SK-MEL-5 (cell line): ENCODE data around the genes TTC7B and GPR68.

DNA sequence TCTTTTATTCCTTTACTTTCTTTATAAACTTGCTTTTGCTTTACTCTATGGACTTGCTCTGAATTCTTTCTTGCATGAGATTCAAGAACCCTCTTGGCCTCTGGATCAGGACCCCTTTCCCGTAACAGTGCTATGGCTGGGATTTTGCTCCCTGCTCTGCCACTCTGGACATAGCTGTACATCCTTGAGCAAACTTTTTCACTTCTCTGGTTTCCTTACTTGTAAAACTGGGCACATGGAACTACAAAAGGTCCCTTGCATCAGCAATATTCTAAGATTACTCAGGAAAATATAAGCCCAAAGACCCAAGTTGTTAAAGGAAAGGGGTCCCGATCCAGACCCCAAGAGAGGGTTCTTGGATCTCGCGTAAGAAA, 124.6 kb upstream of the FOXN3 start:
RAMPAGE:
- cytosol, long total RNA: no peak
- long total RNA: no peak
- nucleus, long total RNA: no peak

GRCh38 chr14:89617427-89617875, 200.4 kb upstream of the FOXN3 start:
RAMPAGE:
- cytosol, long total RNA: no peak
- long total RNA: no peak
- nucleus, long total RNA: no peak

DNA sequence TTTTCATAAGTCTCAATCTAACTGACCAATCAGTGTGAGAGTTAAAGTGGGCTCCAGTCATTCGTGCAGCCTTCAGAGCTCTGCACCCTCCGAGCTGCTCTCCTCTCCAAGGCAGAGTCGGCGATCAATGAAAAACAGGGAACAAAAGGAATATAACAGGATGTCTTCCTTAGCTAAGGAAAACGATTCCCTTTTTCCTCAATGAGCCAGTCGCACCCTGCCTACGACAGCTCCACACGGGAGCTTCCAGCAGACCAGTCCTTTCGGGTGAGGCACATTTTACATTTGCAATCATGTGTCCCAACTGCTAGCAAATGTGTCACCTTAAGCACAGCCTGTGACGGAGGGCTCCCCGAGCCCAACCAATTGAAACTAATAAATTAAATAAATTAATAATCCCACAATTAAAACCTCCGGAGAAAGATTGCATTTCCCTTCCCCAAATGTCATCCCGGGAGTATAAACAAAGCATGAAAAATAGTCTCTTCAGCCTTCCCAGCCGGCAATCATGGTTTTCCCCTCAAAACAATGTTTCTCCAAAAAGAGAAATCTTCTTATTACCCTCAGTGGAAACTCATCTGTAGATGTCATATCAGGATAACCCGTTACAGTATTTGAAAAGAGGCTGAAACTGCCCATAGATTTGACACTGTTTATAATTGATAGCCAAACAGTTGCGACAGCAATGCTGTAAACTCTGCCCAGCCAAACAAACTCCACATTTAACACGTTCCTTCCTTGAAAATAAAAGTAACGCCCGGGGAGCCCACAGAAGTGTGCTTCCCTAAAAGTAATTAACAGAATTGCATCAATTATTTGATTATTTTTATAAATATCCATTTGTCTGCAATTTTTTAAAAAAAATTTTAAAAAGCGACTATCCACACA, 201.1 kb upstream of the FOXN3 start:
RAMPAGE:
- cytosol, long total RNA: no peak
- long total RNA: no peak
- nucleus, long total RNA: no peak

RAMPAGE:
- cytosol, long total RNA: no peak
- long total RNA: no peak
- nucleus, long total RNA: no peak
Observed at GRCh38 chr14:89773322-89773849, 181.1 kb downstream of the EFCAB11 start.

DNA sequence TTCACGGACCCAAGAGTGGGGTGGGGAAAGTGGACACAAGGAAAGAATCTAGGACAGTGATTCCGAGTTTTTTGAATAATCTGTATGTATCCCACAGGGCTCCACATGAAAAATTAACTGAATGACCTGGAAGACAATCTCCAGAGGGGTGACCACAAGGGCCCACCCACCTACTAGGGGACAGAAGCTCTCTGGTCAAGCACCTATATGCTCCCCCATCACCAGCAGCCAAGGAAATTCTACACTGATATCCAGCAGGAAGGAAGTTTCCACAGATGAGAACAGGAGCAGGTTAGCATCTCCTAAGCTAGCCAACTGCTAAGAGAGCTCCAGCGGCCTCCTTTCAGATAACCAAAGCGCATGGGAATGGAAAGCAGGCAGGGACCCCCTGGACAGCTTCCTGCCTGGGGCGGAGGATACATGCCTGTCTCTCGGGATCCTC, 35.9 kb downstream of the PSMC1 start:
RAMPAGE:
- cytosol, long total RNA: no peak
- long total RNA: no peak
- nucleus, long total RNA: no peak

DNA sequence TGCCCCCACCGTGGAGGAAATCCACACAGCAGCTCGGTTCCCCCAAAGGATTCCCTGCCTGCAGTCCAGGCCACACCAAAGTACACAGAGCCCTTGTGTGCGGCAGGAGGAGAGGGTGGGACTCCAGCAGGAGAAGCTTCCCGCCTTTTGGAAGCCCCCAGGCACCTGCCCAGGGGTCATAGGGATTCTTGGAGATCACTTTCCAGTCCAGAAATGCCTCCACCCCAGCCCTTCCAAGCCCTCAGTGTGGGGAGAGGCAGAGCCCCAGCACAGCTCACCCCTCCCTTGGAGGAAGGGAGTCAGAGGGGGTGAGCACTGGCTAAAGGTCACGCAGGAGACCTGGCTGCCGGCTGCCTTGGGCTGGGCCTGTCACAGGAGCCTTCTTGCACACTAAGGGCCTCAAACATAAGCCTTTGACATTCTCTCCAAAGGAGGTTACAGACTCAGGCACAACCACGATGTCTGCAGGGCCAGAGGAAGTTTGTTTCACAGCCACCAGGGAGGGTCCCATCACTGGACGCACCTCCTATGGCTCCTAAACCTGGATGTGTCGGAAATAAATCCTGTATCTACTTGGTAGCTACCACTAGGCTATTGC, 115.8 kb downstream of the CALM1 start:
RAMPAGE:
- cytosol, long total RNA: no peak
- long total RNA: no peak
- nucleus, long total RNA: no peak

DNA sequence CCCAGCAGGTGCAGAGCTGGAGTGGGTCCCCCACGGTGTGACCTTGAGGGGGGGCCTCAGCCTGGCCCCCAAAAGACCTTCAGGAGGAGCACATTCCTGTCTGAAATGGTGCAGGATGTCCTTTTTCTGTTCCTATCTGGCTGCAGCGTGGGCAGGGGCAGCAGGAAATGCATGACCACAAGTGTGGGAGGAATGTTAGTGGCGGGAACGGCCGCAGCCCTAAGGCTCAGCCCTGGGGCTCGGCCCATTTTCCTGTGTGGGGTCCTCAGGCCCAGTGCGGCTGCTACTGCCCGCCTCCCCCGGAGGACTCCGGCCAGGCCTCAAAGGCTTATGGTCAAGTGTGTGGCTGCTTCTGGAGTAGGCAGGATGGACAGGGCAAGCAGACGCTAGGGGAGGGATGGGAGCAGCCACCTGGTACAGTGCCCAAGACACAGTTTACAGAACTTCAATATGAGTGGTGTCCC, 137.3 kb downstream of the CALM1 start:
RAMPAGE:
- cytosol, long total RNA: no peak
- long total RNA: no peak
- nucleus, long total RNA: no peak

DNA sequence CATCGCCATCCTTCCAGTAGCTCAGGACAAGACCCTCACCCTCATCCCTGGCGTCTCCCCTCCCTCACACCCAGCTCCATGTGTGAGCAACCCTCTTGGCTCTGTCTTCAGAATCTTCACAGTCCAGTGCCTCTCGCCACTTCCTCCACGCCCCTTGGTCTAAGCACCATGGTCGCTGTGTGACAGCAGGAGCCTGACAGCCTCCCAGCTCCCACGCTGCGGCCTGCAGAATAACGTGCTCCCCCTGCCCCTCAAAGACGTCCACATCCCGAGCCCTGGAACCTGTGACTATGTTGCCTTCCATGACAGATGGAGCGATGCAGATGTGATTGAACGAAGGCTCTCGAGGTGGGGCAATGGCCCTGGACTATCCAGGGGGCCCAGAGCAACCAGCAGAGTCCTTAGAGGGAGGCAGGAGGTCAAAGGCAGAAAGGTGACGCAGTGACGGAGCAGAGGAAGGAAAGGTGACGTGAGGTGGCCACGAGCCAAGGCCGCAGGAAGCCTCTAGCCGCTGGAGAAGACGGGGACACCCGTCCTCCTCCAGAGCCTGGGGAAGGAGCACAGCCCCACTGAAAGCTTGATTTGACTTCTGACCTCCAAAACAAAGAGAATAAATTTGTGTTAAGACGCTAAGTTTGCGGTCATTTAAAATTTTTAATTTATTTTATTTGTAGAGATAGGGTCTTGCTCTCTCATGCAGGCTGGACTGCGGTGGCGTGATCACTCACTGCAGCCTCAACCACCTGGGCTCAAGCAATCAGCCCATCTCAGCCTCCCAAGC, 139.9 kb downstream of the CALM1 start:
RAMPAGE:
- cytosol, long total RNA: no peak
- long total RNA: no peak
- nucleus, long total RNA: no peak

GRCh38 chr14:90551291-90551830, 154.5 kb downstream of the CALM1 start:
RAMPAGE:
- cytosol, long total RNA: no peak
- long total RNA: no peak
- nucleus, long total RNA: no peak

DNA sequence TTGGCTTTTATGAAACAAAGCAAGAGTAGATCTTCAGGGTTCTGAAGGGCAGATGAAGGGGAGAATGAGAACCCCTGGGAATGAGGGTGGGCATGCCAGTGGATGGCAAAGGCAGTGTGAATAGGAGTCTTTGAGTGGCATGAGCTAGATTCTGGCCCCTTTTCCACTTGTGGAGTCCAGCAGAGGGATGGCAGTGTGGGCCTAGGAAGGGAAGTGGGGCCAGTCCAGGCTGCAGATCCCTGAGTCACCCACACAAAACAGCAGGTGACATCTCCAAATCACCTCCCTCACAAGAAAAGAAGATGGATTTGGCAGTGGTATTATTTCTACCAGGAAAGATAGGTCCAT, 151.4 kb downstream of the TTC7B start:
RAMPAGE:
- cytosol, long total RNA: no peak
- long total RNA: no peak
- nucleus, long total RNA: no peak

DNA sequence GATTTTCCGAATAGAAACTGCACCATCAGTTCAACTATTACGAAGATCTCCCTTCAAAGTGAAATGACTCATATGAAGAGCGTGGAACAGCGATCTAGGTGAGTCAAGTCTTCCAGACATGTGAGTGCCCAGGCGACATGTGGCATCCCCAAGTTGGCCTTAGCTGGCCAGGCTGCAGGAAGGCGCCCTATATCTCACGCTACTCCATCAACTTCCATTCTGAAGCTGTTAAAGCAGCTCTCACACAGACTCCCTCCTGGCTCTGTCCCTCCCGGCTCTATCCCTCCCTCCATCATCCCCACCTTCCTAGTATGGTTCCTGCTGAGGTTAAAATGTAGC, 94.3 kb downstream of the TTC7B start:
RAMPAGE:
- cytosol, long total RNA: no peak
- long total RNA: no peak
- nucleus, long total RNA: no peak

DNA sequence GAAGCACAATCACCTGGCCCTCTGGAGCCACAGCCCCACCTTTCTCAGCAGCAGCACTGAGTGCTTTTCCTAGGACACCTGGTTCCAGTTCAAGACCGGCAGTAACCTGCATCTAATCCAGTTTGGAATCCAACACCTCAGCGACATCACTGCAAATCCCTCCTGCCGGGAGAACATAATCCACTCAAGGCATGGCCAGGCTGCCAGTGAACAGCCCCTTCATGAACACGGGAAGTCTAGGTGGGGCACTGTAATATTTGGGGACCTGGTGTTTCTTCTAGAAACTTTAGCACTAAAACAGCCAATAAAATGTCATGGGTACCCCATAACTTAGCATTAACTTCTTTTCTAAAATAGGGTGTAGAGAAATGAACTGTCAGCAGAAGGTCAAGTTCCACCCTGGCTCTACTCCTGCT, 76.9 kb downstream of the TTC7B start:
RAMPAGE:
- cytosol, long total RNA: no peak
- long total RNA: no peak
- nucleus, long total RNA: no peak

GRCh38 chr14:90816079-90817076, at the start of gene TTC7B:
Gene TTC7B, minus strand, starts transcription at chr14:90816430.
RAMPAGE:
- cytosol, long total RNA: no peak
- long total RNA: no peak
- nucleus, long total RNA: no peak

DNA sequence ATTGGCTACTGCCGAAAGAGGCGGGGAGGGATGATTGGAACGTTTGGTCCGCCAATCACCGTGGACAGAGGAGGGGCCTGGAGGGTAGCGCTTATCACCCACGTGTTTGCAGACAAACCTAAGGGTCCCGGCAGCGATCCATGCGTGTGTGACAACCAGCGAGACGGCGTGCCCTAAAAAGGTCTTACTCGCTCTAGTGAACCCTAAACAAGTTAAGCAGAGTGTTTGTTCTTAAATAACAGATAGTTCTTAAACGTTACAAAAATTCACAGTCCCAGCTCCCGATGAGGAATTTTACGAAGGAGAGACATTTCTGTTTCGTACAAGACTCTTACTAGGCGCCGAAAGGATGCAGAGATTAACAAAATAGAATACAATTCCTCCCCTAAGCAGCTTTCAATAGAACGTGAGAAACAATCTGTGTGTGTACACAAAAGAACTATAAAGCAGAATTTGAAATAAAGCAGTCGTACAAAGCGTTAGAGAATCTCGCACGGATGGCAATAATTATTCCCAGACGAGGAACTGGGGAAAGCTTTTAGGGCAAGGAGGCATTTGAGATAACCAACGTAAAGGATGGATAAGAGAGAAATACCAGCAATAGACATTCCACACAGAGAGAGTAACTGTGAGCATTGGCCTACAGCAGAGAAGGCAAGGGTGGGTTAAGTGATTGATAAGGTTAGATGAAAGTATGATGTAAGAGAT, 753 bp upstream of the RPS6KA5 start:
RAMPAGE:
- cytosol, long total RNA: no peak
- long total RNA: no peak
- nucleus, long total RNA: no peak

RAMPAGE:
- cytosol, long total RNA: no peak
- long total RNA: no peak
- nucleus, long total RNA: no peak
Observed at GRCh38 chr14:91119794-91120466, 6.1 kb downstream of the DGLUCY start.

GRCh38 chr14:91229380-91230091, 15.0 kb downstream of the GPR68 start:
RAMPAGE:
- cytosol, long total RNA: no peak
- long total RNA: no peak
- nucleus, long total RNA: no peak

DNA sequence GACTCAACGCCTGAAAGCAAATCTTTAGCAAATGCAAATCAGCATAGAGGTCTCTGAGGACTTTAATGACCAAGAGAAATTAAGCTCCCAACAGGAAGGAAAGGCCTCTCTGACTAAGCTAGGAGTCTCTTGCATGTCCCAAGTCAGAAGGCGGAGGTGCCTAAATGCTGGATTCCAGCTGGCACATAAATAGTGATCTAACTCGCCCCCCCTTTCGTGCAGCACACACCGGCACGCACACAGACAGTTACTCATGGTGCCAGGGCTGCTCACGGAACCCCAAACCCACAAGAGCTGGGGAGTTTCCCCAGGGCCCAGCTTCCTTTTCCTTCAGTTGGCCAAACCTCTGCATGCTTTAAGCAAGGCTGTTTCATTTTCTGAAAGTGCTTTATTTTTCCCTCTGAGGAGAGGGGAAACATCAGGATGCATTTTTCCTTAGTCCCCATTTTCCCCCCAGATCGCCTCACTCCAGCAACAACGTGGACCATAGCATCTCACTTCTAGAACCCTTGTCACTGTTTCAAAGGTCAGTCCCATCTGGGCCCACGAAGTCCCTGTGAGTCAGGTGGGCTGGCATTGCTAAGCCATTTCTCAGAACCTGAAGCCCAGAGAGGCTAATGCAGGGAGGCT, 933 bp downstream of the GPR68 start:
RAMPAGE:
- cytosol, long total RNA: no peak
- long total RNA: no peak
- nucleus, long total RNA: no peak

RAMPAGE:
- cytosol, long total RNA: no peak
- long total RNA: no peak
- nucleus, long total RNA: no peak
Observed at GRCh38 chr14:91244348-91245491, at the start of gene GPR68. Gene GPR68, minus strand, starts transcription at chr14:91244704.

GRCh38 chr14:91306789-91307526, 62.5 kb upstream of the GPR68 start:
RAMPAGE:
- cytosol, long total RNA: no peak
- long total RNA: no peak
- nucleus, long total RNA: no peak

DNA sequence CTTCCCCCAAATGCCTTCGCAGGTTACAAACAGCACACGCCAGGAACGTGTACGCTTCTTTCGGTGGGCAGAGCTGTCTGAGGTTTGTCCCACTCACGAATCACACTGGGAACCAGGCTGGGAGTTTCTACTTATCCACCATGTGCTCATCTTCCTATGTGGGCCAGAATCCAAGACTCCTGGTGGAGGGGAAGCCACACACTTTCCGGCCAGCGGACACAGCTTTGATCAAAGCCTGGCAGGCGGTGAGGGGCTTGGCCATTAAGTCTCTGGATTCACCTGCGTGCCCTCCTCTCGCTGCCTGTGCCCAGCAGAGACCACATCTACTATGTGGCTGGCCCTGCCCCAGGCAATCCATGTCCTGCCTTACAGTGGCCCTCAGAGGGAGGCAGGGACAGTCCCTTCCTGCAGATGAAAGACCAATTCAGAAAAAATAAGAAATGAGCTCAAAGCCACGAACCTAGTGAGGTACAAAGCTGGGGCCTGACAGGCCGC, 82.6 kb upstream of the GPR68 start:
RAMPAGE:
- cytosol, long total RNA: no peak
- long total RNA: no peak
- nucleus, long total RNA: no peak